Skeletal muscle tissue (tissue), 7 donors: Measurements from ENCODE around the genes XAGE2 and TSPYL2.

- PRO-cap, 3 experiments, result peak in 3 of 3 experiments; most common plus-strand start chrX:48801396 (in 1); most common minus-strand start chrX:48801346 (in 1)
- RAMPAGE, long total RNA, result no peak
- RRBS, 2 experiments, result 3 to 23% methylated on average over 9 of the region's 69 CpGs
Observed at GRCh38 chrX:48801168-48801858, 554 bp upstream of the HDAC6 start.

GRCh38 chrX:49172307-49173288, 900 bp downstream of the PLP2 start:
- PRO-cap, 3 experiments, result peak in 2 of 3 experiments; most common plus-strand start chrX:49172550 (in 1); most common minus-strand start chrX:49172611 (in 2)
- RAMPAGE, long total RNA, result no peak
- RRBS, 2 experiments, result no CpG with 5 or more reads among the region's 42 CpGs

GRCh38 chrX:49176282-49176875, 4.7 kb downstream of the PLP2 start:
- PRO-cap, 3 experiments, result no peak in any of the 3 experiments
- RAMPAGE, long total RNA, result no peak
- RRBS, 2 experiments, result 15 to 29% methylated on average over 3 of the region's 9 CpGs

DNA sequence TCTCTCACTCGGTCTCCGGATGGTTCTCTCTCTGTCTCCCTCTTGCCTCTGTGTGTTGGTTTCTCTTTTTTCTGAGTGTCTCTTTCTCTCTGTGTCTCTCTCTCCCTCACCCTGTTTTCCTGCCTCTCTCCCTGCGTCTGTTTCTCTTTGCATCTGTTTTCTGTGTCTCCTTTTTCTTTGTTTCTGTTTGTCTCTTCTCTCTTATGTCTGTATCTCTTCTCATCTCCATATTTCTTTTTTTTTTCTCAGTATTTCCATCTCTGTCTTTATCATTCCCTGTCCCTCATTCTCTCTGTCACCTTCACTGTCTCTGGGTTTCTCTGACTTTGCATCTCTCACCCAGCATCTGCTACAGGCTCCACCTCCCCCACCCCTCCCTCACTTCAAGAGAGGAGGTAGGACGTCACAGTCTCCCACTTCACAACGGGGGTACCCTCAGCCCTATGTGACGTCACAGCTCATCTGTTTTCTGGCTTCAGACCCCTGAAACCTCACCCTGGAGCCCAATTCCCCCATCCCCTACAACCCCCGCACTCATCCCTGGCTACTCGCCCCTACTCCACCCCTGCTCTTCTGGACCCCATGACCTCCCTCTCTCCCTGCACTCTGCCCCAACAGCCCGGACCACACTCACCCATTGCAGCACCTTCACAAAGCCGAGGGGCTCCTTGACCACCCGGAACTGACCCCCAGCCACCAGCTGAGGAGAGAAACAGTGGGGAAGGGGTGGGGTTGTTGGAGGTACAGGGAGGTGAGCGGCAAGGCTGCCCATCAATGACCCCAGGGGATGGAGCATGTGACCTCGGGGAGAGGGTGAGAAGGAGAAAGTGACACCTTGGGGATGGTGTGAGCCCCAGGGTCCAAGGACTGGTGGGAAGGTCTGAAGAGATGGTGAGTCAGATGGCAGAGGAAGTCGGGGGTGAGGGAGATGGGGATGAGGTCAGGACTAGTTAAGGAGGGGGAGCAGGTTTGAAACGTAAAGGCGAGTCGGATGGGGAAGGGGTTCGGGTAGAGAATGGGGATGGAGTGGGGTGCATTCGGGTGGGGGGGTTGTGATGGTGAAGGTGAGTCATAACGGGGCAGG, 1.3 kb downstream of the SYP start:
- PRO-cap, 3 experiments, result no peak in any of the 3 experiments
- RAMPAGE, long total RNA, result no peak
- RRBS, 2 experiments, result 9 to 47% methylated on average over 3 of the region's 20 CpGs

- PRO-cap, 3 experiments, result no peak in any of the 3 experiments
- RAMPAGE, long total RNA, result no peak
- RRBS, 2 experiments, result 6 to 37% methylated on average over 6 of the region's 34 CpGs
Observed at GRCh38 chrX:49230725-49231330, 2.3 kb downstream of the CACNA1F start.

DNA sequence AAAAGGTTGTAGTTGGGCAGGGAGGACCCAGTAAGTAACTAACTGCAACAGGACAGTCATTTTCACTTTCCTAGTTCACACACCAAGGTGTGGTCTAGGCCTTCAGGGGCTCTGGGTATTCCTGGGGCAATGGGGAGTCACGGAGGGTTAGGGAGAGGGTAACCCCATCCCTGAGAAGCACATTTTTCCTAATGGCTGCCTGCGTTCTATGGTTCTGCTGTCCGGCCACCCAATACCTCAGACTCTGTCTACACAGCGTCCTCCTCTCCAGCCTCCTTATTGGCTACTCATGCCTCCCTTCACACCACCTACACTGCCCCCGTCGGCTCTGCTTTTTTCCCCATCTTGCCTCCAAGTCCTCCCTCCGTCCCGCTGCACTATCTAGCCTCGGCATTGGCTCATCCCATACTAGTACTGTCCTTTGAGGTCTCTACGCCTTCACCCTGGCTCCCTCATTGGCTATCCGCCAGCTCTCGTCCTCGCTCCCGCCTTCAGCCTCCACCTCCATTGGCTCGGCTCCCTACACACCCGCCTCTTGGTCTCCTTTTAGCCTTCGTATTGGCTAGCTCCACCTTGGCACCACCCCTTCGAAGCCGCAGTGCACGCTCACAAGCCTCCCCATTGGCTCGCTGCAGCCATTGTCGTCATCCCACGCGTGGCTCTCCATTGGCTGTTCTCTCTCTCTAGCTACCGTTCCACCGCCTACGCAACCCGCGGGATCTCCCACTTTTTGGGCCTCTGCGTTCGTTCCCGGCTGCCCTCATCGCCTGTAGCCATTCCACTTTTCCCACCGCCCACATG, 674 bp upstream of the PPP1R3F start:
- PRO-cap, 3 experiments, result peak in 3 of 3 experiments; most common plus-strand start position 673 of the sequence (in 1); most common minus-strand start position 457 of the sequence (in 2)
- RAMPAGE, long total RNA, result no peak
- RRBS, 2 experiments, result 0% methylated on average over 2 of the region's 34 CpGs; no CpG with 5 or more reads in 1 of the 2 experiments

- PRO-cap, 3 experiments, result no peak in any of the 3 experiments
- RAMPAGE, long total RNA, result no peak
- RRBS, 2 experiments, result no CpG with 5 or more reads among the region's 3 CpGs
Observed at GRCh38 chrX:49877273-49877738, 2.0 kb upstream of the USP27X start.

DNA sequence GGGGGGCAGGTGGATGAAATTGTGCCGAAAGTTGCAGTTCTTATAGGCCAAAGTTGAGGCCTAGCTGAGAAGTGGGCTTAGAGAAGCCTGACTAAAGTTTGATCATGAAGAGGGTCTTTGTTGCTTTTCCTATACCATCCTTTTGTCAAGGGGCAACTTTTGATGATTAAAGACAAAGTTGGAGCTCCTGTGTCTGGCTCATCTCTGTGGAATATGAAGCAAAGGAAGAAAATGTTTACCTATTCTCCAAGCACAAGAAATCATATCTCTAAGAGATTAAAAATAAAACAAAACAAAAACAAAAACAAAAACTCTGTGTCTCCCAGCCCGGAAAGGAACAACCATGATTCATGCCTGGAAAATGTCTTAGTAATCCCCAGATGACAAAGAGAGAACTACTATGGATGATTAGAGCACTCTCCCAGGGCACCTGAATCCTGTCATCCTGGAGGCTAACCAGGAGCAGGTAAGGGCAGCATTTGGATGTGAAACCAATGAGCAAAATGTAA, 1.6 kb upstream of the AKAP4 start:
- PRO-cap, 3 experiments, result no peak in any of the 3 experiments
- RAMPAGE, long total RNA, result no peak
- RRBS, 2 experiments, result no CpG with 5 or more reads among the region's 2 CpGs

DNA sequence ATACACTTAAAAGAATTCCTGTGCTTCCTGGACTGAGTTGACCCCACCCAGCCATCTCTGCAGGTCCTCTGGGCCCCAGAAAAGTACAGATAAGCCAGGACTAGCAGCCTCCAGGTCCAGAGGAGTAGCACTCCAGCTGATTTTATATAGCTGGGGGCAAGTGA, 170.2 kb downstream of the SHROOM4 start:
- PRO-cap, 3 experiments, result peak in 2 of 3 experiments; most common plus-strand start position 88 of the sequence (in 2)
- RAMPAGE, long total RNA, result no peak

DNA sequence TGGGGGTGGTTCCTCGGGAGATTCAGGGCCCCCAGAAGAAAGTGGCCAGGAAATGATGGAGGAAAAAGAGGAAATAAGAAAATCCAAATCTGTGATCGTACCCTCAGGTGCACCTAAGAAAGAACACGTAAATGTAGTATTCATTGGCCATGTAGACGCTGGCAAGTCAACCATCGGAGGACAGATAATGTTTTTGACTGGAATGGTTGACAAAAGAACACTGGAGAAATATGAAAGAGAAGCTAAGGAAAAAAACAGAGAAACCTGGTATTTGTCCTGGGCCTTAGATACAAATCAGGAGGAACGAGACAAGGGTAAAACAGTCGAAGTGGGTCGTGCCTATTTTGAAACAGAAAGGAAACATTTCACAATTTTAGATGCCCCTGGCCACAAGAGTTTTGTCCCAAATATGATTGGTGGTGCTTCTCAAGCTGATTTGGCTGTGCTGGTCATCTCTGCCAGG, 898 bp downstream of the GSPT2 start:
- PRO-cap, 3 experiments, result no peak in any of the 3 experiments
- RAMPAGE, long total RNA, result no peak
- RRBS, 2 experiments, result no CpG with 5 or more reads among the region's 8 CpGs

- PRO-cap, 3 experiments, result no peak in any of the 3 experiments
- RAMPAGE, long total RNA, result no peak
- RRBS, 2 experiments, result no CpG with 5 or more reads among the region's 19 CpGs
Observed at GRCh38 chrX:52368850-52369291, at the start of gene XAGE2. XAGE2 (plus strand) TSS chrX:52369021.

DNA sequence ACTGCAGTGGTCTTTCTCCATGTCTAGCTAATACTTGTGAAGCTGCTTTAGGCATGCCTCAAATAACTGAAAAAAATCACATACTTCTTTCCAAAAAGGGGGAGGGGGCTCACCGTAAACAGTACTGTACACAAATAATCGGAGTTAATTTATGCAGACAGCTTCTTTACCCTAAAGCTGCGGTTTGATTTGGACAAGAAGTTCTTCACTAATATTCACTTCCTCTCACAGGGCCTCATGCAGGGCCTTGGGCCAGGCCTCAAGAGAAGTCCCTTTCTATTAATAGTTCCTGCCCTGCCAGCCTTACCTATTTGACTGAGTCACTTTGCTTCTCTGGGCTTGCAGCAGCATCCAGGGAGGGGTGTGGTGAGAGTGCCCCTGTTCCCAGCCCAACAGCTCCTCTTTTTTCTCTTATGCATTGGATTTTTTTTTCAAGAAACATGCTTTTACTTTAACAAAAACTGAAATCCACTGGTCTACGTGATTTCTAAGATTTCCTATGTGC, 26.6 kb downstream of the FAM156B start:
- PRO-cap, 3 experiments, result no peak in any of the 3 experiments
- RAMPAGE, long total RNA, result no peak
- RRBS, 2 experiments, result no CpG with 5 or more reads among the region's 4 CpGs

GRCh38 chrX:53080604-53081396, 1.4 kb upstream of the TSPYL2 start:
- PRO-cap, 3 experiments, result peak in 2 of 3 experiments; most common plus-strand start chrX:53081145 (in 2)
- RAMPAGE, long total RNA, result no peak
- RRBS, 2 experiments, result no CpG with 5 or more reads among the region's 14 CpGs

- PRO-cap, 3 experiments, result peak in 3 of 3 experiments; most common plus-strand start chrX:53082367 (in 3)
- RAMPAGE, long total RNA, result no peak
- RRBS, 2 experiments, result 0 to 6% methylated on average over 7 of the region's 22 CpGs
Observed at GRCh38 chrX:53082277-53082468, at the start of gene TSPYL2. TSPYL2 (plus strand) TSS chrX:53082367.

DNA sequence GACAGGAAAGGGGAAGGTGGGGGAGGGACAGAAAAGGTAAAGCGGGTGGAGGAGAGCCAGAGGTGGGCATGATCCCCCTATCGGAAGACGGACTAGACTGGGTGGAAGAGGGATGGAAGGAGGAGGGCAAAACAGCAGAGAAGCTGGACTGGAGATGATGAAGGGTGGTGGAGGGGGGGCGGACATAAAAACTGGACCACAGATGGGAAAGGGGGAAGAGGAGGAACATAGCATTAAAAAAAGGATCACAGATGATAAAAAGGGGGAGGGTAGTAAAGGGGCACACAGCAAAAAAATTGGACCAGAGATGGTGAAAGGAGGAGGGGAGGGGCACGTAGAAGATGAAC, 1.2 kb downstream of the TSPYL2 start:
- PRO-cap, 3 experiments, result no peak in any of the 3 experiments
- RAMPAGE, long total RNA, result no peak
- RRBS, 2 experiments, result no CpG with 5 or more reads among the region's 5 CpGs

GRCh38 chrX:53086423-53086975, 4.3 kb downstream of the TSPYL2 start:
- PRO-cap, 3 experiments, result no peak in any of the 3 experiments
- RAMPAGE, long total RNA, result no peak
- RRBS, 2 experiments, result no CpG with 5 or more reads among the region's 7 CpGs

DNA sequence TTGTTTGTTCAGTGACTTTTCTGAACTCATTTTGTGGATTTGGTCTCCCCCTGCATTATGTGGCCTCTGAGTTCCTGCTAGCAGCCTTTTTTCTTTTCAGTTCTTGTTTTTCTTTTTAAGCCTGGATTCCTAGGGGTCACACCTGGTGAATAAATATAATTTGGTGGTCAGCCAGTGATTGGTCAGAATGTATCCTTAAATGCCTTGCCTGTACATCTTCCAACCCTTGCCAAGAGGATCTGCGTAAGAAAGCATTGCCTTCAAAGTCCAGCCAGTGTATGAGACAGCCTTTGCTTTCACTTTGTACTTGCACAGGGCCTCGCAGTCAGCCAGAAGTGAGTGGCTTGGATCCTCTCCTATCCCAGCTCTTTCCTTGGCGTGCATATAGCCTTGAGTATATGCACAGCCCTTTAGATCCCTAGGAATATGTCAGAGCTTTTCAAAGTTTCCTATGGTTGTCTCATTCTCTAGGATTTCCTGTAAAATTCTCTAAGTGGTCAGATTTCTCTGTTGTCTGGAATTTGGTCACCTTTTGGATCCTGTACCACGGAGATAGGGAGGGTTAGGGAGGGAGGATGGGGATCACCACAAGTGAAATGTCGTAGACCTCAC, 22.2 kb downstream of the KANTR start:
- PRO-cap, 3 experiments, result no peak in any of the 3 experiments
- RAMPAGE, long total RNA, result no peak
- RRBS, 2 experiments, result no CpG with 5 or more reads among the region's 5 CpGs

- PRO-cap, 3 experiments, result no peak in any of the 3 experiments
- RAMPAGE, long total RNA, result no peak
- RRBS, 2 experiments, result no CpG with 5 or more reads among the region's 4 CpGs
Observed at GRCh38 chrX:53280647-53280905, 40.6 kb downstream of the IQSEC2 start.

- PRO-cap, 3 experiments, result no peak in any of the 3 experiments
- RAMPAGE, long total RNA, result no peak
- RRBS, 2 experiments, result no CpG with 5 or more reads among the region's 4 CpGs
Observed at GRCh38 chrX:53380341-53380701, 42.1 kb downstream of the SMC1A start.

- PRO-cap, 3 experiments, result no peak in any of the 3 experiments
- RAMPAGE, long total RNA, result no peak
- RRBS, 2 experiments, result no CpG with 5 or more reads among the region's 19 CpGs
Observed at GRCh38 chrX:53404656-53405736, 17.5 kb downstream of the SMC1A start.